ENCODE measurements around the gene CSTF1.

DNA sequence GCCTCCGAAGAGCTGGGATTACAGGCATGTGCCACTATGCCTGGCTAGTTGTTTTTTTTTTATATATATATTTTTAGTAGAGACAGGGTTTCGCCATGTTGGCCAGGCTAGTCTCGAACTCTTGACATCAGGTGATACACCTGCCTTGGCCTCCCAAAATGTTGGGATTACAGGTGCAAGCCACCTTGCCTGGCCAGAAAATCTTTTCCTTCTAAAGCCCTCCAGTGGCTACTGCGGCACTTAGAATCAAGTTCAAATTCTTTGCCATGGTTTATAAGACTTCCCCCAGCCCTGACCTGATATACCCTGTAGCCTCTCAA lies 235.8 kb downstream of the BCAS1 start:
- PRO-cap, 2 experiments: no peak in any of the 2 experiments

GRCh38 chr20:53865605-53866595 lies 204.5 kb downstream of the BCAS1 start:
- PRO-cap, 2 experiments: peak in 2 of 2 experiments; most common plus-strand start chr20:53866483 (in 1); most common minus-strand start chr20:53866392 (in 1)

DNA sequence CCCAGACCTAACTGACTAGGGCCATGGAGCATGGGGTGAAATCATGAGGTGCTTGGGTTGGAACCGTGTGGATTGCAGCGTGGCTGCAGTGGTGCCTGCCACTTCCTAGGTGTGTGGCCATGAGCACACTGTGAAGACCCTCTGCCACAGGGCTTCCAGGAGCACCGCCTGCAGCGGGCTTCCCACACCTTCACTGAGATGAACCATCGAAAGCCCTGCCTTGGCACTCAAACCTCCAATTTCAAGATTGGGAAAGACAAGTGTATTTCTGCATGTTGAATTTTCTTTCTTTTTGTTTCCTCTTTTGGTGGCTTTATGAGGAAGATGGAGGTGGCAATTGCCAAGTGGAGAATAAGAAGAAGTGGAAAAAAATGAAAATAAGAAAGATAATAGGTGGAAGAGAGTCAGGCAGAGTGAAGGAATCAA lies 160.1 kb downstream of the BCAS1 start:
- PRO-cap, 2 experiments: no peak in any of the 2 experiments

- PRO-cap, 2 experiments: no peak in any of the 2 experiments
Observed at GRCh38 chr20:53925840-53926410, 144.5 kb downstream of the BCAS1 start.

DNA sequence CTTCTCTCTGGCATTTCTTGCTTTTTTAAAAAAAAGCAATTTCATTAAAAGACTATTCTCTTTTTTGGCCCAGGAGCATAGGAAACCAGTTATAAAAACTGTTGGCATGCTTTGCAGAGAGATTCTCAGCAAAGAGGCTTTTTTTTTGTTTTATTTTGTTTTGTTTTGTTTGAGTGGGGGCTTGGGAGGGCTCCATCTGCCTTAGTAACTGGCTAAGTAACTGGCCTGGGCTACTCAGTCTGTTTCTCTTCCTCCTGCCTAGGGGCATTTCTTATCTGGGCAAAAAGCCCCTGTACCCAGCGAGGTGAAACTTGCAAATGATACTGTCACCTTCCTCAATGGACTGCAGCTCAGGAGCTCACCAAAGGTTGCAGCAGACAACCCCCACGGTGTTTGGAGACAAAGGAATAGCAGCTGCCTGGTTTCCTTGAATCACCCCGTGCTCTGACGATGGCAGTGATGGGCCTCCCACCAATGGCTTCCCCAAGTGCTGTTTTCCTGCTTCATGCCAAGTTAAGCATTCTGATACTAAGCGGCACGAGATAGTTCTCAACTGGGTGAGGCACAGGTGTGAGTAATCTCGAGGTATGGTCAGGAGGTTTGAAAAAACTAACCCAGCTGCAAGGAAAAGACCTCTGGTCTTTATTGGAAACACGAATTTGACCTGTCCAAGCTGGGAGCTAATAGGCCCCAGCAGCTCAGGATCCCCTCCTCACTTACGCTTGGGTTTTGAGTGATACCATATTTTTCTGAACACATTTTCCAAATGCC lies 128.3 kb downstream of the BCAS1 start:
- PRO-cap, 2 experiments: no peak in any of the 2 experiments

- PRO-cap, 2 experiments: no peak in any of the 2 experiments
Observed at GRCh38 chr20:53957294-53957709, 113.1 kb downstream of the BCAS1 start.

DNA sequence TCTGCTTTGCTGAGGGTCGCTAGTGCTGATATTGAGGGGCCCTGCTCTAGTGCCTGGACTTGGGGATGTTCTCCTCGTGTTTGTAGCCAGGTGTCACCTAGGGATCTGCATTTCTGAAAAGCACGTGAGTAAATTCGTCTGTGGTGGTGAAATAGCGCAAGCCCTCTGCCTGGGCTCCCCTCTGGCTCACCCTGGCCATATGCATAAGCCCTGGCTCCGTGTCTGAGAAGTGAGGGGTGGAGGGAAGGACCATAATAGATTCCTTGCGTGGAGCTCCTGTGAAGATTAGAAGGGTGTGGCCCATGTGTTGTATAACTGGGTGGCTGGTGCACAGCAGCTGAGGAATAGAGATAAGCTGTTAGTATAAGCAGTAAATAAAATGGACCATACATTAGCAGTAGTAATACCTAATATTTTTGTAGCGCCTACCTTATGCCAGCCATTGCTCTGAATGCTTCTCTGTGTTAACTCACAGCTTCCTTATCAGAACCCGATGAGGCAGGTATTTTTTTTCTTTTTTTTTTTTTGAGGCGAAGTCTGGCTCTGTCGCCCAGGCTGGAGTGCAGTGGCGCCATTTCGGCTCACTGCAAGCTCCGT lies 4.7 kb downstream of the BCAS1 start:
- PRO-cap, 2 experiments: no peak in any of the 2 experiments

DNA sequence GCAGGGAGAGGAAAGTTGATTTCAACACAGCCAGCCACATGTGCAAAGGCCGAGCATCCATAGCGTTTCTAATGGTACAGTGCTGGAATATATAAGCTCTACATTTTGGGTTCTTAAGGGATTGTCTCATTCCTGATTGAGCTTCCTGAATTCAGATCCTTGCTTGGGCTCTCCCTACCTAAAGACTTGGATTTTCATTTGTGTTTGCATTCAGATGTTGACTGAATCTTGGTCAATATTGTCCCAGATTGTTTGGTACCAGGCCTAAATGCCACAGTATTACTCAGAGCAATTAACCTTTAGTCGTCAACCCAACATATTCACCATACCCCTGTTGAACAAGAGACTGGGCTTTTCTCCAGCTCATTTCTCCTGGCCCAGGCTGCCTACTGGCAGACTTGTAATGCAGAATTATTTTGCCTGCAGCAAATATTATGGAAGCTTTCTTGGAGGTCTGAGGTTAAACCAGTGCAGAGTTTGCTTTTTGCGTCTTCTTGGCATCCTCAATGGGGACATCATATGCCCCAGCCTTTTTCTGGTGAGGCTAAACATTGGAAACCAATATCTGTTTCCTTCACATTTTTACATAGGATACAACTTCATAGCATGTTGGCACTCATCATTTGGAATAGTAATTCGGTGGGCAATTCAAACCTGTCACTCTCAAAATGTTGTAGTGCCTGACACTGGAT lies 14.6 kb upstream of the BCAS1 start:
- PRO-cap, 2 experiments: no peak in any of the 2 experiments

DNA sequence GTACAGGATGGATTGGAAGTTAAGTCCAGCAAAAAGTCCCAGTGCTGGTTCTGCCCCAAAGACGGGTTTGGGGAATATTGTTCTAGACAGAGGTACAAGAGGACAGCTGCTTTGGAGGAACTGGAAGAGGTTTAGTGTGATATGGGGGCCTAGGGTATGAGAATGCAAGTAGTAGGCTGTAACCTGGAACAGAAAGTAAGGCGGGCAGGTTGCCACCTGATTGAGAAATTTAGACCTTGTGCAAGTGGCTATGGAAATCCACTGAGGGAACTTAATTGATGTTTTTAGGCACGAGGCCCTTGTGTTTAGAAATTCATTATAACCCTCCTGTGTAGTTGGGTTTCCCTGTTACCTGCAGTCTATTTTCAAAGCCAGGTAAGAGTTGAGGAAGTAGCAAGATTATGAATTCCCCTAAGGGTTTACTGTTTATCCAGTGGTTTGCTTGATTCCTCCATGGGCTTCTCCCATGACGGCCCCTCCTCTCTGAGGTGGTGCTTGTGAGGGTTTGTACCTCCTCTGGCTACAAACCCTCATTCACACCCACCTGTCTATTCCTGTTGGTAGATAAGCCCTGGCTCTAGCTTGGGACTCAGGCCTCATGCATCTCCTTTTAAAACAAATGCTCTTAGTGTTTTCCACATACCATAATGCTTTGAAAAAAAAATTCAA lies 42.0 kb upstream of the BCAS1 start:
- PRO-cap, 2 experiments: no peak in any of the 2 experiments

DNA sequence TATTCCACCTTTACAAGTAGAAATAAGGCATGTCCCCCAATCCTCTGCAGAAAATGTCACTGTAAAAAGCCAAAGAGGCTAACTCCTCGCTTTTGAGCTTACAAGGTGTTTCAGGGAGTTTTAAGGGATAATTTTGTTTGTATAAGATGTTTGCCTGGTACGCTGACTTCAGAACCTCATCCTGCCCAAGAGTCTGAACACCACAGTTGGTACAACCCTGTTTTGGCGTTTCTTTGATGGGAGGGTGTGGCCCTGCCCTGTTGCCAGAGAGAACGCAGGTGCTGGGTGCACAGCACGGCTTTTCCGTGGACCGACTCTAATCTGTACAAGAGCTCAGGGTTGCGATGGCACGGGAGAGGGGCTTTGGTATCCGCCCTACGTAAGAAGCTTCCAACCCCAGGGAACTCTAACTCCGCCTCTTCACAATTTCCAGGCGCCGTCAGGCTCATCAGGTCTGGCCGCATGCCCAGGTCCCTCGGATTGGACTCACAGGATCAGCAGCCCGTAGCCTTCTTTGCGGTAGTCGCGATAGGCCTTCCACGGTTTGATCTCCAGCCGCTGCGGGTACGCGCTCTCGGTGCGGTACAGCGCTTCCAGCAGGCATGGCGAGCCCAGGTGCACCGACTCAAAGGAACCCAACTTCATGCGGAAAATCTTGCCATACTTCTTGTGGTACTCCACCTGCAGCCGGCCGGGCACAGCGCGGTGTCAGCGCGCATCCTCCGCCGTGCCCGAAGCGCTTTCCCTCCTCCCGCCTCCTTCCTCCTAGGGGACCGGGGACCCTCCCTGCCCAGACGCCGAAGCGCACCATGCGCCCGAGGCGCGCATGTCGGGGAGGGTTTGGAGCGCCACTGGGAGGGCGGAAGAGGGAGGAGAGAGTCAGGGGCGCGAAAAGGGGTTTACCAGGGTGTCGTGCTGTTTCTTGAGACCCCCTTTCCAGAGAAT lies 1.1 kb downstream of the CYP24A1 start:
- PRO-cap, 2 experiments: no peak in any of the 2 experiments

DNA sequence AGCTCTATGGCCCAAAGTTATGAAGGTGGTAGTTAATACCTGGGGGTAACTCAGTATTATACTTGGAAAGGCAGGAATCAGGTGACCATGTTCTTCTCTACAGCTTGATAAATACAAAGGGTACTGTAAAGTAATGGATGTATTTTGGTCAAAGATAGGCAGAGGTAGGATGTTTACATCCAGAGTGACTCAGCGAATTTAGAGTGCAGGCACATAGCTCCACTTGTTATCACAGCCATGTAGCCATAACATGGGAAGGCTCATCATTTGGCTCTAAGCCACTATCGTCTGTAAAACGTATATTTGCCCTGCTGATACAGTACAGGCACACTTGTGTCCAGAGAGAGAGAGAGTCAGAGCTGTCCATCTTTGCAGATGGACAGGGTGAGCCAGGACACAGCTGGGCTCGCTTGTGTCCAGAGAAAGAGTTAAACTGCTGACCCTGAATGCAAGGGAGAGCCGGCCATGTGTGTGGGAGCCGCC lies 618.9 kb downstream of the DOK5 start:
- PRO-cap, 2 experiments: no peak in any of the 2 experiments

DNA sequence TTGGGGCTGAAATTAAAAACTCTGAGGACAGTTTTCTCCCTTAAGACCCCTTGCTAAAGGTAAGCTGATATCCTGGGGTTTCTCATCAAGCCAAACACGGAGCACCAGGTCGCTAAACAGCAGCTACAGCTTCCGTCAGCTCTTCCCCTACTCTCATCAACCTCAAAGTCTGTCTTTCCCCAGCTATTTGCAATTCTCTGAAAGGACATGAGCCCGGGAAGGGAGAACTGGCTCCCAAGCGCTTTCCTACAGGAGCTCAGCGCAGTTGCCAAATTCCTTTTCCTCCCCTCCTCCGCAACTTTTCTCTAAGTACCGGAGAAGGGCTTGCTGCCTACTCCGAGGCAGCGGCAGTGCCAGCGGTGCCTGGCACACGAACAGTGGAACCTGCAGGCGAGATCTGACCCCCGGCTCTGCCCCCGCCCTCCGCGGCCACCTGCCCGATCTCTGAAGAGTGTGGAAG lies 2.3 kb downstream of the CBLN4 start:
- PRO-cap, 2 experiments: no peak in any of the 2 experiments

DNA sequence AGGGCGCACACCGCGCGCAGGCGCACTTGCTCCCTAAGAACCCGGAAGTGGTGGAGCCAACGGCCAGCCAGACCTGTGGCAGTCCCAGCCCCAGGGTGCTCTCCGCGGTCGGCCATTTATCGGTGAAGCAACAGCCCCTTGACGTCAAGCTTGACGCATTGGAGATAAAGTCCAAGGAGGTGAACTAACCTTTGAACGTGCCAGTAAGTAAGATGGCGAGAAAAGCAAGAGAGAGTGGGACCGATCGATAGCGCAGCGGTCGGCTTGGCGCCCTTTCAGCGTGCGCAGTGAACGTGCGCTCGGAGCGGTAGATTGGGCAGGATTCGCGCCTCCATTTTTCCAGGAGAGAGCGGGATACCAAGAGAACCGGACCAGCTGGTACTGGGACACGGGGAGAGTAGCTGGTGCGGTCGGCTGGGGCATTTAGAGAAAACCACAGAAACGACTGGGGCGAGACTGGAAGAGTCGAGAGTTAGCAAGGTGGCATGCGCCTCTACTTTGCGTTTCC lies at the start of gene CSTF1:
Gene CSTF1 (plus strand): TSS at position 310 of the 508 bp plus-strand sequence.
- PRO-cap, 2 experiments: peak in 2 of 2 experiments; most common plus-strand start position 342 of the sequence (in 2)

DNA sequence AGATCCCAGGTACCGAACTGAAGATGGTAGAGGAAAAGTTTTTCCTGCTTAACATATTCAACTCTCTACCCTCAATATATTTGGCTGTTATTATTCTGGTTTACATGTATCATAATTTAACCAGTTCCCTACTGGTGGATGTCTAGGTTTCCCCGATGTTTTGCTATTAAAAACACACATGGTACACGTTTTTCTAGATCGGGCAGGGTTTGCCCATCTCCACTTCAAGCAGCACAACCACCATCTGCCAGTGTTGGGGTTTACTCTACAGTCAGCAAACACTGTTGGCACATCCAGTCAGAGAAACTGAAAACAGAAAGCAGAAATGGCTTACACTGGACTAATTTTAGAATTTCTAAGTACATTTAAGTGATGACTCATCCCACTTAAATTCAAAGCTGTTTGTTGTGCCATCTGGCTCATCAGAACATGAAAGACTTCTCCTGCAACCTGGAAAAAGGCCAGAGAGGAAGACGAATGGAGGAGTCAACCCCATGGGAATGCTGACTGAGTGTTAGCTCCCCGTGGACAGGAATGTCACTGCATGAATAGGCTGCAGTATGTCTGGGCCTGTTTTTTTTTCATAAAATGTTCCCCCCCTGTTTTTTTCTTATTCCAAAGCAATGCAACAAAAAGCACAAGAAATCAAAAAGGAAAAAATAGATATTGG lies 21.8 kb downstream of the FAM209B start:
- PRO-cap, 2 experiments: peak in 1 of 2 experiments; most common plus-strand start position 455 of the sequence (in 1)

DNA sequence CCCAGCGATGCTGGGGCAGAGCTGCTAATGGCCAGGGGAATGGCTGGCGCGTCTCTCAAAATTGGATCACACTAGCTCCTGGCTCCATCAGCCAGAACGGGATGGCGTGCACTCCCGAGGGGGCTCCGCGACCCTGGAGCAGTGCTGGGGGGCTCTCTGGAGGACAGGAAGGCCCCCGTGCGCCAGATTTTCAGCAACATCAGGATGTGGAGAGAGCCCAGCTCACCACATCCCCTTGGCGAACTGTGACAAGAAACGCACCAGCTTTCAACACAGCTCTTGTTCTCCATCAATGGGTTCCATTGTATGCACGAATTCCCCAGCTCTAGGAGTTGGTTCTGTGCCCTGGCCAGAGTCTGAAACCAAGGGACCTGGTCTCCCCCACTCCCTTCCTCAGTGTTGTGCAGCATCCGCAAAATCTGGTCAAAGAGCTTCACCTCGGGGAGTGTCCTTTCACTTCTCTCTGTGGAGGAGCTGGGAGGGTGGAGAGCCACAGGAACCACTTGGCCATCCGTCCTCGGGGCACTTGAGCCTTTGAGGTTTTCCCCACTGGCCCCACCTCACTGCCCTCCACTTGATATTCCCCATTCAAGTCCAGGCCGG lies 74.2 kb downstream of the TFAP2C start:
- PRO-cap, 2 experiments: no peak in any of the 2 experiments

DNA sequence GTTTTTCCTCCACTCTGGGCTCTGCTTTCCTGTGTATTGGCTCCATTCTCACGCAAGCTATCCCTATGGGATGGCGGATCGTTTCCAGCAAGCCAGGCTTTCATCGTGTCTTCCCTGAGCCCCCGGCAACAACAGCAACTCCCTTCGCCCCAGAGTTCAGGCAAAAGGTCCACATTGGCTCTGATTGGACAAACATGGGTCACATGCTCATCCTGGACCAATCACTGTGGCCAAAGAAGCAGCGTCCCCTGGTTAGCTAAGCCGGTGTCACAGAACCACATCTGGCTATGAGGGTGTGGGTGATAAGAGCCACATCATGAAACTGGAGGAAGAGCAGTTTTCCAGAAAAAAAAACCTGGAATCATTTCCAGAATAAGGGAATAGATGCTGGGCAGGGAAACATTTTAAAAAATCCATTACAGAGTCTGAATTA lies 160.1 kb downstream of the BMP7 start:
- PRO-cap, 2 experiments: no peak in any of the 2 experiments

DNA sequence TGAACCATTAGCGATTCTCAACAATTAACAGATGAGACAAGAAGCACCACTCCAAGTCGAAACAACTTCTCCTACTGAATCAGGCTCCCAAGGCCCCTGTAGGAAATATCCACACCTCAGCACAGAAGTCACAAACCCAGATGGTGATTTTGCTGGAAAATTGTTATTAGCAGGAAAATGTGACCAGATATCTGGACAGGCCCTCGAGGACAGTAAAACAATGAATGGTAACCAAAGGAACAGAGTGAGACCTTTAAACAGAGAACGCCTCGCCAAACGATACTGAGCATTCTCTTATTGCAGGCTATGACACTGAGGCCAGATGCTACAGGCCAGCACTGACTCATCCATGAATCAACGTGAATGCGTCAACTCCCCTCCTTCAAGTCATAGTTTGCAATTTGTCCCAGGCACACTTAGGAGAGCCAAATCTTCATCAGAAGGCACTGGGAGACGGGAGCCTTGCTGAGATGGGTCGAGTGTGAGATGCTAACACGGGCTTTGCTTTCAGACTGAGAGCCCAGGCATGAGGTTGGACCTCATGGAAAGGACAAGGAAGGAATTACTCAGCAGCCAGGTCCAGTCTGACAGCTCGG lies 60.9 kb downstream of the BMP7 start:
- PRO-cap, 2 experiments: no peak in any of the 2 experiments

DNA sequence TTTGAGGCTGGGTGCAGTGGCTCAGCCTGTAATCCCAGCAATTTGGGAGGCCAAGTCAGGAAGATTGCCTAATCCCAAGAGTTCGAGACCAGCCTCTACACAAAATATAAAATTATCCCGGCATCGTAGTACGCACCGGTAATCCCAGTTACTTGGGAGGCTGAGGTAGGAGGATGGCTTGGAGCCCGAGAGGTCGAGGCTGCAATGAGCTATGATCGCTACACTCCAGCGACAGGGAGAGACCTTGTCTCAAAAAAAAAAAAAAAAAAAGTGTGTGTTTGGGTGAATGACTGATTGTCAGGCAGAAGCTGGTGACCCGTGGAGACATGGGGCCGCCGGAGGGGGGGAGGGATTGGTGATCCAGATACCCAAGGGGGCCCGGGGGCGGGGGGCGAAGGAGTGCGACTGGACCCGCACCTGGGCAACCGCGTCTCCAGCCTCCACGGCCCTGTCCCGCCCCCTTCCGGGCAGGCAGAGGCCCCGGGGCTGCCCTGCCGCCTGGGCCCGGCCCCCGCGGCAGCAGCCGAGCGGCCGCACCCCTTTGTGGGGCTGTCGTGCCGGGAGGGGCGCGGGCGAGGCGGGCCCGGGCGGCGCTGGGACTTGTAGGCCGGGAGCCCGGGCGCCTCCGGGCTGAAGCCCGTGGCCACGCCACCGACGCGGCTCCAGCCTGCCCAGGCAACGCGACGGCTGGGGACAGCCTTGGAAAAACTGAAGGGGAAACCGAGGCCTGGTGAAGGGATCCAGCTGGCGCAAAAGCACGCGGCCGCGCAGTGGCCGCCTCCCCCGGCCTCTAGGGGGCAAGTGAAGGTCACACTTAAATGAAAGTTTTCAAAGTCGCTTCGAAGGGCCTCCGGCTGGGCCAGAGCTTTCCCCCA lies 2.1 kb upstream of the RBM38 start:
- PRO-cap, 2 experiments: peak in 2 of 2 experiments; most common plus-strand start position 596 of the sequence (in 2); most common minus-strand start position 435 of the sequence (in 2)

GRCh38 chr20:57396142-57396616 lies 5.0 kb downstream of the RBM38 start:
- PRO-cap, 2 experiments: no peak in any of the 2 experiments

- PRO-cap, 2 experiments: no peak in any of the 2 experiments
Observed at GRCh38 chr20:57408718-57409646, 17.8 kb downstream of the RBM38 start.

Data from Colon Carcinoma Metastatic in the Brain (tissue), 2 donors.